ENCODE data around the genes RAG2 and LRRC4C.

DNA sequence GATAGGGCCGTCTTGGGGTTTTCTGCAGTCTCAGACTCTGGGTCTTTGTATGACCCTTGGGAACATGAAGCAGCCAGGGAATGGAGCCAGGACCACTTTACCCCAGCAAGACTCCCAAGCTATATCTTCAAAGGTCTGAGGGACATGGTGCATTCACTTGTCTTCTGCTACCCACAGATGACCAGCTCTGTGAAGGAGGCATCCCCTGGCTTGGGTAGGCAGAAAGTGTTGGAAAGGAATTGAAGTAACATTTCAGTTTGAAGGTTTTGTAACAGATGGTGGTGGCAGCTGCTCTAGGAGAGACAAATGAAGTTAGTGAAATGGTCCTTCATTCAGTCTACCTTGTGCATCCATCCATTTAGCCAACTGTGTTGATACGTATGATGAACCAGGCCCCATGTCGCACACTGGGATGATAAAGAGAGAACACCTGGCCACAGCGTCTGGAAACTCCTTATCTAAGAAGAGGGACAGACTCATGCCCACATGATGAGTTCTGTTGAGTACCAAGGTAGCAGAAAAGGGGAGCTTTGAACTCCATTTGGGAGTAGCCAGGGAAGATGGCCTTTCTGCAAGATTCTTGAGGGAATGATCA lies 140.5 kb downstream of the COMMD9 start:
- PRO-cap = no peak

DNA sequence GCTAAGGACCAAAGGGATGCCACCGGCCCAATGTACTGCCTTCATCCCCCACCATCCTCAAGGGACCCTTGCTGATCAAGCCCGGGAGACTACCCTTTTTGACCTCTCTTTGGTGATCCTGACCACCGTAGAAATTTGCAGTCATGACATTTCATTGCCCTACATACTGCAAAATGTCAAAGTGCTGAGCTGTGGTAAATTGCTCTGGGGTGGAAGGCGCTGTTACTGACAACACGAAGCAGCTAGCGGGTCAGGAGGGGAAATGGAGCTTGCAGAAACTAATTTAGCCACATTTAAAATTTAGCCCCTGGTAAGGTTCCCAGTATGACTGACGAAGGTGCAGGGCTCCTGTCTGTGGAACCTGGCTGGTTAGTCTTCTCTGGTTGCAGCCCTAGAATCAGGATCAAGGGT lies 81.9 kb downstream of the PRR5L start:
- PRO-cap = no peak

DNA sequence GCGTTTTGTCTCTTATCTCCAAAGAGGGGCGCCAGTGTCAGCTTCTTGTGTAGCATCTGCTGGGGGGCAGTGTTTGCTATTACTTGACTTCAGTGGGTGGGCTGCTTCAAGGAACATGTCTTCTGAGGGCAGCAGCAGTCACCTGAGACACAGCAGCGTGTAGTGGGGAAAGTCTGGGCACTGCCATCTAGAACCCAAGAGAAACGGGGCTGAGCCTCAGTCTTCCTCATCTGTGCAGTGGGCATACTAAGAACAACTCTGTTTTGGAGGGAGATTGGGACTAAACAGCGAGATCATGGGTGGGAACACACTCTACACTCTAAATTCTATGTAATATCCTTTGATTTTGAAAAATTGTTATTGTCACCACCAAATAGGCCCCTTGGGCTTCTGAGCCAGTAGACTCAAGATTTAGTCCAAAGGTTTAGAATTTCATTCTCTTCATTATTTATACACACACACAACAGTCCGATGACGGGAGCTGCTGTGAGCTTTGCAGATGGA lies 51.9 kb downstream of the TRAF6 start:
- PRO-cap = no peak

- PRO-cap = no peak
These were observed at the start of gene RAG2 for GRCh38 chr11:36598025-36598559. TSS of gene RAG2 (minus strand) at chr11:36598236.

DNA sequence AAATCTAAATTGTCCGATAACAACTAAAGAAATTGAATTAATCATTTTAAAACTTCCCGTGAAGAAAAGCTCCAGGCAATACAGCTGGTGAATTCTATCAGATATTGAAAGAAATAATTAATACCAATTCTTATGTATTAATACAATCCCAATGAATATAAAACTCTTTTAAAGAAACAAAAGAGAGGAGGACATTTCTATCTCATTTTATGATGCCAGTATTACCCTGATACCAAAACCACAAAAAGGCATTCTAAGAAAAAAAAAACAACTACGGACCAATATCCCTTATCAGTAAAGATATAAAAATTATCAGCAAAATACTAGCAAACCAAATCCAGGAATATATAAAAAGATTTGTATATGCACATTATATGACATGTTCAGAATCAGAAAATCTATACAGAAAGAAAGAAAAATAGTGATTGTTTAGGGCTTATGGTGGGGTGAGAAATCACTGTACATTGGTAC lies 1006.1 kb downstream of the LRRC4C start:
- PRO-cap = no peak

DNA sequence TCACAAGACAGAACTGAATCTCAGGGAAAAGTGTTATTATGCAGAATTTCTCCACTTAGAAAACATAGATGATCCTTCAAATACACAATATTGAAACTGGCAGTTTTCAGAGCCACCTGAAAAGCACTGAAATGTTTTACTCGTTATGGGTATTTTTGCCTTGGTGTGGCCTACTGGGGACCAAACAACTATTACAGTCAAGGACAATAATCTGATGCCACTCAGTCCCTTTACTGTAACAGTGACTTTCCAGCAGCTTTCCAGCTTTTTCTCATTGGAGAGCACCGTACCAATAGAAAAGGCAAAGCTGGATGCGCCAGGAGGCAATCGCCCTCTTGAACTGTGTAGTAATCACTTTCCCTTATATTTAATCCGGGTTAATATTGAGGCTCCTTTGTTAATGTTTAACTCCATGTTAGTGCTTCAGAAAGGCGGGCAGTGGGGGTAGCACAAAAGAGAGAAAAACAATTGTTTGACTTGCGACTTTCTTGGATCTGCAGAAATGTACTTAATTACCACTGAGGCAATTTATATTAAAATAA lies 81.8 kb downstream of the LRRC4C start:
- PRO-cap = no peak

DNA sequence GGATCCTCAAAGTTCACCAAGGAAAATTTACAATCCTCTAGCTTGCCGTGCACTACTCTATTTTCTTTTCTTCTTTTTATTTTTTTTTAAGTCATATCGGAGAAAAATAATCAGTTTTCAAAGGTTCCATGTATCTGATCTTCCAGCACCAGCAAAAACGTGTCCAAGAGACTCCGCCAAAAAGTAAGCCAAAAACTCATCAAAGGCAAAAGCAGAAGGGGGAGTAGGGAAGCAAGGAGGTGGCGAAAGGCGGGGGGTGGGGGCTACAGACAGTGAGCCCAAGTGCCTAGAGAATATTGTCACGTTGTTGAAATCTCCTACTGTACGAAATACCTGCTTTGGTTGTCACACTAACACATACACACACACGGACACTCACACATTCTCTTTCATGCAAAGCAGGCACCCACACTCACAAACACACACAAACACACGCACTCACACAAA lies at the start of gene LRRC4C:
LRRC4C (minus strand) TSS at position 213 of the 447 bp plus-strand sequence.
- PRO-cap = no peak

DNA sequence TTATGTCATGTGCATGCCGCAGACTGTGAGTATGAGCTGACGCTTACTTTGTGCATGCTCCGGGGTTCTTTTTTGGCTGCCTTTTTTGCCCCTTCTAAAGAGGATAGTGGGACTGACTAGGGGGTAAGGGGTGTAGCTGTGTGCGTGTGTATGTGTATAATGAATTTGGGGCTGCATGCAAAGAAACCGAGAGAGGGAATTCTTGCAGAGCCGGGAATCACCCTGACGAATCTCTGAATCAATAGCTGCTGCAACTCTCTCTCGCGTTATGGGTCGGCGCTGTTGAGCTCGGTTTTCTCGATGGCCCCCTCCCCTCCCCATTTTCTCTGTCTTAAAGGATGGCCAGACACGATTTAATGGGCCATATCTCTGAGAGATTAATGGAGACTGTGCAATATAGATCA lies 103.9 kb upstream of the HSD17B12 start:
- PRO-cap = no peak

DNA sequence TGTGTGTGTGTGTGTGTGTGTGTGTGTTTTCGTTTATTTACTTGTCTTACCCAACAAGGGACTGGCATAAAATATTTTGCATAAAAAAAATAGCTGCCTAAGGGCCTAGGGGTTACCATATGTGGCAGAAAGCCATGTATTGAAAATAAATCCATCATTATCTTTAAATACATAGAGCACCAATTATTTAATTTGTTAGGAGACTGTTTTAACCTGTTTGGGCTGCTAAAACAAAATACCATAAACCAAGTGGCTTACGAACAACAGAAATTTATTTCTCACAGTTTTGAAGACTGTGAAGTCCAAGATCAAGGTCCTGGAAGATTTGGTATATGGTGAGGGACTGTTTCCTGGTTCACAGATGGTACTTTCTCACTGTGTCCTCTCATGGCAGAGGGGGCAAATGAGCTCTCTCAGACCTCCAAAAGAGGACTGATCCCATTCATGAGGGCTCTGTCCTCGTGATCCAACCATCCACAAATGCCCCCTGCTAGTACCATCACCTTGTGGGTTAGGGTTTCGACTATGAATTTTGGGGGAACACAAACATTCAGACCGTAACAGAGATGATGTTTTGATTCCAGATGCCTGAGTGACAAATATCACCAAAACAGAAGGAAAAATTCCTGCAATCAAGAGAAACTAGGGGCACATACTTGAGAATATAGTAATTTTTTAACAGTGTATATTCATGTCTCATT lies 43.8 kb downstream of the HSD17B12 start:
- PRO-cap = no peak

DNA sequence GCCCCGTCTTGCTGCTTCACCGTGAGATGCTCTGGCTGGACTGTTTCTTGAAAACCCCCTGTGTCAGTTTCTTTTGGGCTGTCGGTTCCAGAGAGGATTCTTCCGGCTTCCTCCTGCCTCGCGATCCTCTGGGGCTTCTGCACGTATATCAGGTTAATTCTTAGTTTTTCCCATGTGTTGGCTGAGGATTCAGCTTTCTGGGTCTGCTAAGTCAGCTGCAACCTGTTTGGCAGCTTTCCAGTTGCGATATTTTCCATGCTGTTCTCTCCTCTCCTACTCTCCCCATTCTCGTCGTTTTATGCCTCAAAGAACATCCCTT lies 50.6 kb upstream of the ACCSL start:
- PRO-cap = no peak

DNA sequence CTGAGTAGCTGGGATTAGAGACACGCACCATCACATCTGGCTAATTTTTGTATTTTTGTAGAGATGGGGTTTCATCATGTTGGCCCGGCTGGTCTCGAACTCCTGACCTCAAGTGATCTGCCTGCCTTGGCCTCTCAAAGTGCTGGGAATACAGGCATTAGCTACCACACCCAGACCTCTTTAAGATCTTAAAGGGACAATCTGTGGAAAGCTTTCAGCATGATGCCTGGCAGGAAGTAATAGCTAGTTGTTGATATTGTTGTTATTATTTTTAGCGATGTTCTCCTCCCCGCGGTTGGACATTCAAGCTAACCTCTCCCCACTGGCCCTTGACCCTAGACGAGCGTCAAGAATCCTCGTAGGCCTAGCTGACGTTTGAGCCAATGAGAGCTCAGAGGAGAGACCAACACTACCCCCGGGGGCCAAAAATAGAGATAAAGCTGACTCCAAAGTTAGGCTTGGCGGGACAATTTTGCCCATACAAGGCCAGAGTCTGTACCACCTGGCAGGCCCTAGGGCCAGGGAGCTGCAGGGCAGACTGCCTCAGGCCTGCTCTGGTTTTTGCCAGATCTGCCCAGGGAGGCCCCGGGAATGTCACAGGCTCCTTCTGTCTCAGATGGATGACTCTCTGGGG lies 41.0 kb upstream of the ACCSL start:
- PRO-cap = no peak

DNA sequence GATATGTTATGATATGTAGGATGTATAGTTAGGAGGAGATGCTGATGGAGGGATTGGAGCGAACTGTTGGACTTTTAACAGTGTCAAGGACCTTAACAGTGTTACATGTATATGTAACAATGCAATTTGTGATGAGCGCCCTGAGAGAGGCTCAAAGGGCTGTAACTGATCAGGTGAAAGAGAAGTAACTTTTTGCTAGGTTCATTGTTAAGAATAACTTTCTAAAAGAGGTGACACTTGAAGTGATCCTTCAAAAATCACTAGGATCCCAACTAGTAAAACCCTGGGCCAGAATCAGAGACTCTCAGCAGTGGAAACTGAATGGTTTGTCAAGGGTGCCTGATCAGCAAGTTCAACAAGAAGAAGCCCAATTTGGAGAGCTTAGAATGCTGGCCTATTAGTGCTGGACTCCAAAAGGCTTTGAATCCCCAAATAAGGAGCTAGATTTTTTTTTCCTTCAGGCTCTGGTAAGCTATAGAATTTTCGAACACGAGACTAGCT lies 71.4 kb downstream of the ALX4 start:
- PRO-cap = no peak

GRCh38 chr11:44243948-44244848 lies 65.7 kb downstream of the ALX4 start:
- PRO-cap = no peak

DNA sequence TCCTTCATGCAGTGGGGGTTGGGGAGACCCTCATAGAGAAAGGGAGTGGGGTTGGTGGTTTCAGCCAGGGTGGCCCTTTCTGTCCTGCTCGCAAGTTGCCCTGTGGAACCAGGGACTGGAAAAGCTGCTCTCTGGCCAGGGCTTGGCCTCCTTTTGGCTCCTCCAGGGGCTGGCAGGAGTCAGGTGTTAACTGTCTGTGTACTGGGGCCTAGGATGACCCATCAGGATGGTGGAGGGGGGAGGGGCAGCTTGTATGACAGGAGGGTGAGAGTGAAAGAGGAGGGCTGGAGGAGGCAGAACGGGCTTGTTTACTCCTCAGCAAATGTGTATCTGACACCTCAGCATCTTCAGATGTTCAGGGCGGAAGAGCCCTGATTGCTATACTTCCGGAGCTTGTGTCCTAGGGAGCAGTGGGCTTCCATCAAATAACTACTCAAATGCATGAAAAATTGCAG lies 31.0 kb downstream of the CD82 start:
- PRO-cap = no peak

DNA sequence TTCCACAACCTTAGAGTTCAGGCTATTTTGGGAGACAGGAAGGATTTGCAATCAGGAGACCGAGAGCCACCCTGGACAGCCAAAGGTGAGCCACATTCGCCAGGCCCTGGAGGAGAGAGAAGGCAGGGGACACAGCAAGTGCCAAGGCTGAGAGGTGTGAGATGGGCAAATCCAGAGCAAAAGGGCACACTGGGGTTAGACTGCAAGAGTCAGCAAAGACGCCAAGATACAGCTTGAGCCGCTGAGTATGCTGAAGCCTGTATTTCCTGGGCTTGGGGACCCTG lies 66.4 kb downstream of the CD82 start:
- PRO-cap = no peak

DNA sequence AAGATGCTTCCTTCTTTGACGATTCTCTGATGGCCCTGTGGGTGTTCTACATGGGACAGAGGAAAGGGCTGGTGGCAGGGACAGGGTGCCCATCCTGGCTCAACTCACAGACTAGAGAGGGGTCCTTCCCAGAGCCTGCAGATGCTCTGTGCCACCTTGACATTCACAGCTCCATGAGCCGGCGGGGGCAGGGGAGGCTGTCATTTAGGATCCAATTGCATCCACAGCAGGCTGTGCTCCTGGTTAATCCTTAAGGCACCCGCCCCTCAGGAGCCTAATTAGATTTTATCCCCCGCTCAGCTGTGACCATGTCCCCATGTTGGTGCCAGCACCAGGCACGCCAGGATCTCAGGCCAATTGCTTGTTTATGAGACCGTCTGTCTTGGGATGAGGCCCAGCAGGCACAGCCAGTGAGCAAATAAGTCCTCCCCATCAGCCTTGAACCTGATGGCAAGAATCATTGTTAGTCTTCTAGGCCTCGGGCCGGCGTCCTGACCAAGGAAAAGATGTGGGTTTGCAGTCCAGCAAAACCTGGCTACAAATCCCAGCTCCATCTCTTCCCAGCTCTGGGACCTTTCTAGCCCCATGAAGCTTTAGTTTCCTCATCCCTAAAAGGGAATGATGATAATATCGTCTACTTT lies 57.5 kb downstream of the TP53I11 start:
- PRO-cap = no peak

DNA sequence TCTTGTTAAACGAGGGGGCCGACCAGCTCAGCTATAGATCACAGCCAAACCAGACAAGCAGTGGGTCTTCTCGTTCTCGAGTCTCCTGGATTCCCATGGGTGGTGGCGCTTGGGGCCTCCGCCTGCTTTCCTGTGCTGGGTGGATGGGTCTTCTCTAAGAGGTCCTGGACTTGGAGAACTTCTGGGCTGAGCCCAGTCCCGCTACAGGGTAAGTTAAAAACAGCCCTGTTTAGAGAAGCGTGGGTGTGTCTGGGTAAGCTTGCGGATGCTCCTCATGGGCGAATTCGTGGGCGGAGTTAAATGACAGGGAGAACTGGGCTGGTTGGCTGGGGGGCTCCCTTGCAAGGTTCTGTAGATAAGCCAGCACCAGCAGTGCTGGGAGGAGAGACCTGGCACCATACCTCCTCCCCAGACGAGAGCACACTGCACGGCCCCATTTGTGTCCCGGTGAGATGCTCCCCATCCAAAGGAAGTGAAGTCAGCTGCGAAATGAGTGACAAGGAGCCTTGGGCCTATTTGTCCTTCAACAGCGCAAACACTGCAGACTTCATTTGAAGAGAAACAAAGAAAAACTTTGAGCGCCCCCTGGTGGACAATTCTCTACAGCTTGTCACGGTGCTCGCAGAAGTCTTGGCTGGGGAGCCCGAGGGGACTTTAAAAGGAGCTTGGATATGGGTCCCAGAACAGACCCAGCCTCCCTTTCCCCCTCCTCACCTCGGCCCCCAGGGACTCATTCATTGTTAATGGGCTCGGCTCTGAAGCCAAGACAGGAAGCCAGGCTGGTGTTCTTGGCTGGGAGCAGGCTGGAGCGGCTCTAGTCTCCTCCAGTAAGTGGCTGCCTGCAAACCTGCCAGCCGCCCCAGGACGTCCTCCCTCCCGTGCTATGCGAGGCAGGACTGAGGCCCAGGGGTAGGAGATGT lies 39.5 kb downstream of the TP53I11 start:
- PRO-cap = no peak

DNA sequence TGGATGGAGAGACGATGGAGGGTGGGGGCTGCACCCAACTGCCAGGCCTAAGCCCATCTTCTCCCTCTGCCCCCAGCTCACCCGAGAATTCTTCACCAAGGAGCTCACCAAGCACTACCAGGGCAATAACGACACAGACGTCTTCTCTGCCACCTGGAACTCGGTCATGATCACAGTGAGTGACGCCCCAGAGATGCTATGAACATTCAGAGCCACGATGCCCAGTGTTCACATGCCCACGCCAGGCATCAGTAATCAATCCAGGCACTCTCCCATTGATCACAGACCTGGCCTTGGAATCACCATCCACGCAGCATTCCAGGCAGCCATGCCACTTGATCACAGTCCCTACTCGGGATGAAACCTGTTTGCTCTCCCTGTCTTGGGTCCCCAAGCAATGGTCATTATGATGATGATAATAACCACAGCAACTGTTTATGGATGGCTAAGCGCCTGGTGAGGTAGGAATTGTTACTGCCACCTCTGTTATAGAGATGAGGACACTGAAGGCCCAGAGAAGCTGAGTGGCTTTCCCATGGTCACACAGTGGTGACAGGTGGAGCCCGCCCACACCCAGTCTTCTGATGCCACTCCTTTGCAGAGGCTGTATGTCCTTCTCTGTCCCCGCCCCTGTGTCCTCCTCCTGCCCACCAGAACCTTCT lies 31.4 kb downstream of the TP53I11 start:
- PRO-cap = no peak

- PRO-cap = no peak
These were observed 8.8 kb downstream of the PRDM11 start for GRCh38 chr11:45155038-45155801.

DNA sequence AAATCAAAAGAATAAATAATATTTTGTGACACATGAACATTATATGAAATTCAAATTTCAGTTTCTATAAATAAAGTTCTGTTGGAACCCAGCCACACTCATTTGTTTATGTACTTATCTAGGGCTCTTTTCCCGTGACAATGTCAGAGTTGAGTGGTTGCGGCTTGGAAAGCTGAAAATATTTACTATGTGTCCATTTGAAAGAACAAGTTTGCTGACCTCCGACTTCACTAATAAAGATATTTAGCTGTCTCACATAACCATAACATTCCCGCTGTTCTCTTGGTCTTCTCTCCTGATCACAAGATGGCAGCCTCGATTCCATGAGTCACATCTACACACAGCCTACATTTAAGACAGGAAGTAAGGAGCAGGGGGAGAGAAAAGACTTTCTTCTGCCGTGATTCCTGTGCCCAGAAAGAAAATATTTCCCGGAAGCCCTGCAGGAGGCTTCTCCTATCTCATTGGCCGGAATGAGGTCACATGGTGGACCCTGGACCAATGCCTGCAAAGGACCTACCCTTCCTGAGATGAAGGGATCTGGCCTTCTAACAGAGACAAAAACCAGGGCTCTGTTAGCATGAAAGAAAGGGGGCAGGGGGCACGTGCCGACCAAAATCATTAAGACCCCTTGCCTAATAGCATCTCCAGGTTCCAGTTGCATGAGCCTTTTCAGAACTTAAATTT lies 47.4 kb upstream of the SYT13 start:
- PRO-cap = no peak